ENCODE results near the gene LEXM.

DNA sequence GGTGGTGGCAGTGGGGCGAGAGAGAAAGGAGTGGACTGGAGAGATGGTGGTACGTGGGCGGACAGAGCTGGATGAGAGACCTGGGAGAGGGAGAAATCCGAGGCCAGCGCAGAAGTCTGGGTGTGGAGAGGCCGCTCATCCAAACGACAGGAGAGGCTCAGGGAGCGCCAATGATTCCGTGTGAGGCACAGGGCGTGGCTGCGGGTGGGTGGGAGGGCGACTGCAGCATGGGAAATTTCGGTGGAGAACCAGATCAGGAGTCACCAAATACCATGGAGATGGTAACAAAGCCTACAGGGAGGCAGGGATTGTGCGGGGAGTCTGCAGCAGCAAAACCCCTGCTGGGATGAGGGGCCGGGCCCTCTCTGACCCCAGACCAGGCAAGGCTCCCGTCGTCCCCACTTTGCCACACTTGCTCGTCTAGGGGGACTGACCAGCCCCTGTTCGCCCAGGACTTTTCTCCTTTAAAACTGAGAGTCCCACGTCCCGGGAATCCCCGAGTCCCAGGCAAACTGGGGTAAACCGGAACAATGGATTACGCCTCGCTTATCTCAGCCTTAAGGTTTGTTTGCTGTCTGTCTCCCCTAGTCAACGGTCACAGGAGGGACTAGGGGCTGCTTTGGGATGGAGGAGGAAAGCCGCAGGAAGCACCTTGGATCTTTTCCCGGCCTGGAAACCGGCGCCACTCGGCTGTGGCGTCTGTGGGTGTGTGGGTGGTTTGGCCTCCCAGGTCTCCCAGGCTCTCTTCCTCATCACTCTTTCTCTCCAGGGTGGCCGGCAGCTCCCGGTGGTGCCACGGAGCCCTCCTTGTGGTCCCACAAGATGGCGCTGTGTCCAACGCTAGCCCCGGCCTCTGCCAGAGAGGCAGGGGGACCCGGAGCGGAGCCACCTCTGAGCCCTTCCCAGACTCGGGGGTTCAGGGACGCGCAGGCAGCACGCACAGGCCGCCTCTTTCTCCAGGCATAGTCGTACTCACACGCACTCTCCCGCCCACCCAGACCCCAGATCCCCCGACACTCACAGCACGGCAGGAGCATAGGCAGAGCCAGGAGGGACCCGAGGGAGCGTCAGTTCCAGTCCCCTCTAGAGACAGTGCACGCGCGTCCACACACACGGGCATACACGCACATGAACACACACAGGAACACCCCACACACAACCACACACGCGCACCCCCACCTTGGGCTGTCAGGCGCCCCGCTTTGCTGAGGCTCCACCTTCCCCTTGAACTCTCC lies 31.5 kb downstream of the CDCP2 start:
- PRO-cap, 2 experiments = no peak in any of the 2 experiments

- PRO-cap, 2 experiments = no peak in any of the 2 experiments
Measured at GRCh38 chr1:54125659-54126214, 27.1 kb downstream of the CDCP2 start.

DNA sequence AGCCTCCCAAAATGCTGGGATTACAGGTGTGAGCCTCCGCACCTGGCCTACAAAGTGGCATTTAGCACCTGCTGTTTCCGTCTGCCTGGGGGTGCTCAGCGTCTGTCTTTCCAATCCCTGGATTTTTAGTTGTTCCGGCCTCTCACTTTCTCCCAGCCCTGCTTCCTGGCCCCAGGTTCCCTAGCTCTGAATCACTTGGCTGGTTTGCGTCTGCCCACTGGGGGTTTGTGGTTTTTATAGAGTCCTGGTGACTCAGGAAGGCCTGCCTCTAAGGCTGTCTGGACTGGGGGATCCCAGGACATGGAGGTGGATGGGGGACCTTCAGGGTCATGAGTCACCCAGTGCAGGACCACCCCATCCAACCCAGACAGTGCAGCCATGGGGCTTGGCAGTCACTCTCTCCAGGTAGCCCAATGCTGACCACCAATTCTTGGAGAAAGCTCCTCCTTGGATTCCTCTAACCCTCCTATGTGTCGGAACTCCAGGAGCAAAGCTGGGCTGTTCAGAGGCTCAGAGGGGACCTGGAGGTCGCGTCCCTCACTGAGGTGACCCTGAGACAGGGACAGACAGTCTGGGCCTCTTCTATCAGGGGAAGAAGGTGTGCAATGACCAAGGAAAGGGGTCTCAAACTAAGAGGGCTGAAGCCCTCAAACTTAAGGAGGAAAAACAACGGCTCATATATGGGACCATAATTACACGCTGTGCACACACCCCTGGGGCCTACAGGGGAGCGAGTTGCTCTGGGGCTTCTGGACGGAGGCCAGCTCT lies 53.7 kb downstream of the MRPL37 start:
- PRO-cap, 2 experiments = no peak in any of the 2 experiments

GRCh38 chr1:54278514-54279725 lies 79.0 kb downstream of the MRPL37 start:
- PRO-cap, 2 experiments = no peak in any of the 2 experiments

DNA sequence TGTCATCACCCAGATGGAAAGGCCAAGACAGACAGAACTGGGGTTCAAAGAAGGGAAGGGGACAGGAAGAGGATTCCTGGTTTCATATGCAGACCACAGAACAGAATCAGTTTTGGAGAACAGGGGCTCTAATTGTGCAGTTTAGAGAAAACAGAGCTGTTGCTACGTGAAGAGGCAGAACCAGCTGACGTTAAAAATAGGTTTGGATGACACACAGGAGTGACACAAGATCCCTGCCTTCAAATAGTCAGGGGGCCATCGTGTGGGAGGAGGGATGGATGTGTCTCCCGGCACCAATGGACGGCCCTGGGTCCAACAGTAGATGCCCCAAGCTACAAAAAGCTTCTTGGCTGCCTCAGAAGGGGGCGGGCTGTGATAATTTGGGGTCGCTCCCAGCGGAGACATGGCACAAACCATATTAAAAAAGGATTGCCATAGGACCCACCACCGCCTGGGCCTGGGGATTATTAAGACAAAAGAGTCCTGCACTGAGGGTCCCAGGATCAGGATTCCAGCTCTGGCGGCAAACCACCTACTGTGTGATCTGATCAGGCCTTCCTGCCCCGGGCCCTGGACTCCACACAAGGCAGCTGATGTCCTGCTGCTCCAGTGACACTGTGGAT lies 87.9 kb downstream of the MRPL37 start:
- PRO-cap, 2 experiments = no peak in any of the 2 experiments

DNA sequence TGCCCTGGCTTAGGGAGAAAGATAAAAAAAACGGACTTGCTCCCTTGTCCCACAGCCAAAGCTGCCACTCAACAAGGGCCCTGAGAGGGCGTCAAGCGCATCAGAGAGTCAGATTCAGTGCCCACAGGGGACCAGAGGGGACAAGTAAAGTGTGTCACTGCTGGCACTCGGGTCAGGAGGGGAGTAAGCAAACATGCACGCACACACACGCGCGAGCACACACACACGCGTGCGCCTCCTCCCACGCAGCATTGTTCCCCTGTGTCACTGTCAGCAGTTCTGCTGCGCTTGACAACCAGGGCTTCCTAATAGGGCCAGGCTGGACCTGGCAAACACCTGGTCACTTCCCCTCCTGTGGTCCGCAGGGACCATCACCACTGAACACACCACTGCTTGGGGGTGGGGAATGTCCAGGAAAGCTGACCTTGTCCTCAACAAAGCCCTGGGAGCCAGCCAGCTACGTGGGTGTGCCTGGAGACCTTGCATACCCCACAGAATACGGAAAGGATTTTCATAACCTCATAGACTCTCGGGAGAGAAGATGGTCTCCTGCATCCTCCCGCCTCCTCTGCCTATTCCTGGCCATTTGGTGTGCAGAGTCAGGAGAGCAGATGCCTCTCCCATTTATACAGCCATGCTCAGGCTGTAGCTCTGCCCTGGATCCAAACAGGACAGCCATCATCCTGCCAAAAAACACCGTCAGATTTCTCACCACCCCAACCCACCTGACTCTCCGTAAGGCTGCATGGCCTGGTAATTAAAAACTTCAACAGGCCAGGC lies 132.9 kb downstream of the MRPL37 start:
- PRO-cap, 2 experiments = no peak in any of the 2 experiments

- PRO-cap, 2 experiments = no peak in any of the 2 experiments
Measured at GRCh38 chr1:54344663-54345722, 145.0 kb downstream of the MRPL37 start.

DNA sequence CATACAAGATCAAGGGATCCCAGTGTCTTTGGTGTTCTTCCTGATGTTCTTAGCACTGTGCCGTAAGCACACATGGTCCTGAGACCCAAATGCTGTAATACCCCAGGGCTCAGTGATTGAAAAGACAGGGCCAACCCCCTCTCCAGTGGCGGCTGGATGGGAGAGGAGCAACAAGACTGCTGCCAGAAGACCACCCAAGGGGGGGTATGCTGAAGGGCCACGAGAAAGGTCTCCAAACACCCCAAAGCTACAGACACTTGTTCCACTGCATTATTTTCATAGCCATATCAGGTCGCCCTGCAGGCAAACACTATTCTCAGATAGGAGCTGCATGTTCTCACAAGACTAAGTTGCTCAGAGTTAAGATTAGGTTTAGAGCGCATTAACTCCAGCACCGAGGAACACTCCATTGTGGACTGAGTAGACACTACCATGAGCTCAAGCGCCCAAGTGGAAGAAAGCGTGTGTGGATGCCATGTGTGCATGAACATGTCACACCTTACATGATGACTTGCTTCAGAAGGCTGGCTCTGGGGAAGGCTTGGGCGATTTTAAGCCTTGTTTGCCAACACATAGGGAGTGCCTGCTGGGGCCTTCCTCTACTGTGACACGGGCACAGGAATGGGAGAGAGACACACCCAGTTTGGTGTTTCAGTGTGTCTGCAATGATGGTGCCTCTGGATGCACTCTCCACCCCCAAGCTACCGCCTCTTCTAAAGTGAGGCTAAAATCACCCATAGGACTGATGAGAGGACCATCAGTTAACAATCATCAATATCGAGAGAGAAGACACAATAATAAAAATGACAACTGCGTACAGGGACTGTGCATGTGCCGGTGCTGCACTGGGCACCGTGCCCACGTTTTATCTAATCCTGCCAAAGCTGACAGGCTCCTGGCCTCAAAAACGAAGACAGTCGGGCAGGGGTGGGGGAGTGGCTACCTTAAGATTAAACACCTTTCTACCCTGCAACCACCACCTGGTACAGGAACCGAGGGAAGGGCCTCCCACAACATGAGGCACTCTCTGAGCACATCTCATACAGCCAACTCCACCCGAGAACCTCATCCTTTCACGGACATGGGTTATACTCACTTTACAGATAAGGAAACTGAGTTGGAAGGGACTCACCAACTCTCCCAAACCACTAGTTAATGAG lies 171.3 kb downstream of the MRPL37 start:
- PRO-cap, 2 experiments = no peak in any of the 2 experiments

DNA sequence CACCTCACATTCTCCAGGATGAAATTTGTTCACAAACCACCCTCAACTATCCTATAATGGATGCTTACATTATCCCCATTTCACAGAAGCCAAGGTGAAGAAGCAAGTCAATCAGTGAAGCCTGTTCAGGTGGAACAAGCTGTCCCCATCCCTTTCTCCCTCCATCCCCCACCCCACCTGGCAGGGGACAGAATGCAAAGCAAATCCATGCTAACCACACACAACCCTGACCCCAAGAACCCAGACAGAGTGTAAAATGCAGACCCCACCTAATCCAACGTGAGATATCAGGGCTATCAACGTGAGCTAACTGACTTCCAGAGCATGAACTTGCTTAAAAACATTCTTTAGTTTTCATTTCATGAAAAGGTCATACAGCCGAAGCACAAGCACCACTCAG lies 173.5 kb upstream of the ACOT11 start:
- PRO-cap, 2 experiments = no peak in any of the 2 experiments

GRCh38 chr1:54391370-54392145 lies 156.5 kb upstream of the ACOT11 start:
- PRO-cap, 2 experiments = no peak in any of the 2 experiments

DNA sequence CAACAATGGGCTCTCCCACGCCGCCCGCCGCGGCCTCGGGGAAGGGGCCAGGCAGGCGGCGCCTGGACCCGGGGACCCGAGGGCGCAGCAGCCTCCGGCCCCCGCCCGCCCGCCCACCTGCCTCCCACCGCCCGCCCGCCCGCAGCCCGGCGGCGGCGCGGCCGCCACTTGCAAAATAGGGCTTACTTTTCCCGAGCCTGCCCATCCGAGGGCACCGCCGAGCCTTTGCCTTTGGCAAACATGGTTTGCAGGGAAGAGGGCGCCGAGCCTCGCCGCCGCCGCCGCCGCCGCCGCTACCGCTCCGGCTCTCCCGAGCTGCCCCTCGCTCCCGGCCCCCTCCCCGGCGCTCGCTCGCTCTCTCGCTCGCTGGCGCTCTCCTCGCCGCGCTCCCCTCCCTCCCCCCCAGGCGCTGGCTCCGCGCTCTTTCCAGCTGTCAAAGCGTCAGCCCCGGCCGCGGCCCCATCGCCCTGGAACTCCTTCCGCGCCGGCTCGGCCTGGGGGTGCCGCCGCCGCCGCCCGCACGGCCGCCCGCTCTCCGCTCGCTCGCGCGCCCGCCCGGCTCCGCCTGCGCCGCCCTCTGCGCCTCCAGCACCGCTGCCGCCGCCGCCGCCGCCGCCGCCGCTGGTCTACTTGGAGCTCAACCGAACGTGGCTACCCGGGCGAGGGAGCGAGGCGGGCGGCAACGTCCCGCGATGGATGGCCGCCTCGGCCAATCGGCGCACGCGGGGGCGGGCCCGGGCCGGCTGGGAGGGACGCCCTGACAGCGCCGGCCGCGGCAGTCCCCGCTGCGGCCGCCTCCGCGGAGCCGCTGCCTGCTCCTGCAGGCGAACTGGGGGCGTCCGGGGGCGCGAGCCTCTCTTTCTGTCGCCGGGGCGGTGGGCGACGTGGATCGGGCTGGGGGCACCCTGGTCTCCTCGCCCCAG lies 142.0 kb upstream of the ACOT11 start:
- PRO-cap, 2 experiments = peak in 2 of 2 experiments; most common plus-strand start position 778 of the sequence (in 2); most common minus-strand start position 619 of the sequence (in 2)

GRCh38 chr1:54407178-54407998 lies 140.6 kb upstream of the ACOT11 start:
- PRO-cap, 2 experiments = peak in 2 of 2 experiments; most common minus-strand start chr1:54407627 (in 2)

- PRO-cap, 2 experiments = no peak in any of the 2 experiments
Measured at GRCh38 chr1:54409333-54409861, 138.6 kb upstream of the ACOT11 start.

DNA sequence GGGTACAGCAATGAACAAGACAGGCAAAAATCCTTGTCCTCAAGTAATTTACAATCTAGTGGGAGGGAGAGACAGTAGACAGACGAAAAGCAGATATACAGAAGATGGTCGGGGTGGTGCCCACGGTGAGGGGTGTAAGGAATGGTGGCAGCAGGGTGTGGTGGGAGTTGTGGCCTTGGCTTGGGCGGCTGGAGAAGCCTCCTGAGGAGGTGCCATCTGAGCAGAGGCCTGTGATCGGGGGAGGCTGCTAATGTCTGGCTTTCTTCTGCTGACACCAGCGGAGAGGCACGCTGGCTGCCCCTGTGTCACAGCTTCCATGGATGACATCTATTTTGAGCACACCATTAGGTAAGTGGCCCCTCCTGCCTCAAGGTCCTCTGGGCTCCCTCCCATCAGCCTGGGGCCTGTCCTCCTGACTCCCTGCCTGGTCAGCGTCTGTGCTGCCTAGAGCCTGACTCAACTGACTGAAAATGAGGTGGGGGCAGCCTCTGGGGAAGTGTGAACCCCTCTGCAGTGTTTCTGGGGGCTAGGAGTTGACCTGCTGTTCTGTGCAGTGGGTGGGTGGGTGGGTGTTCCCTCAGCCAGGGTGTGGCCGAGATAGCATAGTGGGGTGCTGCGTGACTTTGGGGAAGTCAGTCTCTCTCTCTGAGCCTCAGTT lies 37.6 kb downstream of the FAM151A start:
- PRO-cap, 2 experiments = no peak in any of the 2 experiments

GRCh38 chr1:54790643-54791124 lies 10.4 kb downstream of the TTC22 start:
- PRO-cap, 2 experiments = no peak in any of the 2 experiments

- PRO-cap, 2 experiments = no peak in any of the 2 experiments
Measured at GRCh38 chr1:54805891-54806396, at the start of gene LEXM. Gene LEXM (plus strand): TSS chr1:54806063.

DNA sequence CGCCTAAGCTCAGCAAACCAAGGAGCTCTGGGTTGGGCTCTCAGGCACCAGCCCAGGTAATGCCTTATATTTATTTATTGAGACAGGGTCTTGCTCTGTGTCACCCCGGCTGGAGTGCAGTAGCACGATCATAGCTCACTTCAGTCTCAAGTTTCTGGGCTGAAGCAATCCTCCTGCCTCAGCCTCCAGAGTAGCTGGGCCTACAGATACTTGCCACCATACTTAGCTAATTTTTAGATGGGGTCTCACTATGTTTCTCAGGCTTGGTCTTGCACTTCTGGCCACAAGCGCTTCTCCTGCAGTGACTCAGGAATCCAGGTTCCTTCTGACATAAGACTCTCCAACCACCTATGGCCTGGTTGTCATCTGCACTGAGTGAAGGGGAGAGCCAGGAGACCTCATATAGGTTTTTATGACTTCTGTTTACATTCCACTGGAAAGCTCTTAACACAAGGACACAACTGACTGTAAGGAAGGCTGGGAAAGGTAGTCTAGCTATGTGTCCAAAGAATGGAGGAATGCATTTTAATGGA lies 38.2 kb downstream of the DHCR24 start:
- PRO-cap, 2 experiments = no peak in any of the 2 experiments

DNA sequence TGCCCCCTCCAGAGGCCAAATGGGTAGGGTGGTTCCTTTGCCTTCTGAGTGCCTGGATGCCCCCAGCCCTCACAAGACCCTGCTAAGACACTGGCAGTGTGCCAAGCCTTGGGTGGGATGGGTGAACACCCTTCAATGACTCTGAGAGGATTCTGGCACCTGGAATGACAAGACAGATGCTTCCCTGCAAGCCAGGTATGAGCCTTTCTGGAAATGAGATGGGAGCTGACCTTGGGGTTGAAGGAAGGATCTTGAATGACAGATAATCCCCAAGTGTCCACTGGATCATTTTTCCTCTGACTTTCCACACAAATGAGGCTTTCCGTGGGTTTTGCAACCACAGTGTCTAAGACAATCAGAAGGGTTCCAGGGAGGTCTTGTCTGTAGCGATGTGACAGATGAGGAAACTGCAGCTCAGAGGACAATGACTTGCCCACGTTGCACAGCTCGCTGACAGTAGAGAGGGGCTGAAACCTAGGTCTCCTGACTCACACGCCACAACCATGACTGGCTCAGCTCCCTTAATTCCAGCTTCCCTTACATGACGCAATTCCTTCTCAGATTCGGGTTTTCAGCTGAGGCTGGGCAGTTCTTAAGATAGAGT lies 36.5 kb downstream of the DHCR24 start:
- PRO-cap, 2 experiments = no peak in any of the 2 experiments

DNA sequence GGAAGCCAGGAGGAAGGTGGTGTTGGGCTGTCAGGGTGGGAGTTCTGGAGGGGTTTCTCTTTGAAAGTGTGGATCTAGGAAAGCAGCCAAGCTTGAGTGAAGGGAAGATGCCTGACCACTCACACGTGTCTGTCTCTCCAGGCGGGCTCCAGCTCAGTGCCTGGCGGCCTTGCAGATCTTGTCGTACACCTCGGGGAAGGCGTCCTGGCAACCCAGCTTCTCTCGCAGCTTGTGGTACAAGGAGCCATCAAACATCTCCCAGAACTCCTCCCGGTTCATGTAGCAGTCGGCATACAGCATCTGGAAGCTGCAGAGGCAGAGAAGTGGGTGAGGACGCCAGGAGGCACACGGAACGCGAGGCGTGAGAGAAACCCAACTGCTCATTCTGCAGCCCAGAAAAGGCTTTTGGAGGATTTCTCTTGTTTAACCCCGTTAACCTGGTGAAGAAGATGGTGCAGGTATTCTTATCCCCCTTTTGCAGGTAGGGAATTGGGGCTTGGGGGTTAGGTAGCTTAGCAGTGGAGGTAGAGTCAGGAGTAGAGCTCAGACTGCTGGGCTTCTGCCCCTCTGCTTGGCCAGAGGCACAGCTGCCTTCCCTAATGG lies 34.8 kb downstream of the DHCR24 start:
- PRO-cap, 2 experiments = no peak in any of the 2 experiments

- PRO-cap, 2 experiments = no peak in any of the 2 experiments
Measured at GRCh38 chr1:54883074-54883836, 3.7 kb downstream of the DHCR24 start.